Endothelial cell of umbilical vein (primary cell): ENCODE measurements around a stretch of chr6.

DNA sequence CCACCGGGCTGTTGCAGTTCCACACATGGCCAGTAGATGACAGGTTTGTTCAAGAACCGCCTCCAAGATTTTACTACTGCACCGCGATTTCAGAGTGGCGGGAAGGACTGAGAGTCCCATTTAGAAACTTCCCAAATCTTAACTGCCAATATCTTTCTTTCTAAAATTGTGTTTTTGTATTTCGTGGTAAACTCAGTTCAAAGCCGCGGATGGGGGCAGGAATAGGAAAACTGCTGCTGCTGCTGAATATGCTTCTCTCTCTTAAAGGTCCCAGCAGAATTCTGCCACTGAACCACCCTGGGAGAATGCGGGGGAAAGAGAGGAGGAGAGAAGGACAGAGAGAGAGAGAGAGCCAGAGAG, 8.6 kb upstream of the BTNL2 start:
- PRO-cap = unidirectional peak, plus-strand start at position 86 of the sequence
CAGE:
- cytosol, long polyA minus RNA = no peak
- cytosol, long polyA plus RNA = no peak
- long polyA plus RNA = no peak
- nucleus, long polyA minus RNA = no peak
- nucleus, long polyA plus RNA = no peak

GRCh38 chr6:32551397-32551933, 21.4 kb upstream of the HLA-DRB5 start:
- PRO-cap = no peak
CAGE:
- cytosol, long polyA minus RNA = no peak
- cytosol, long polyA plus RNA = no peak
- long polyA plus RNA = no peak
- nucleus, long polyA minus RNA = no peak
- nucleus, long polyA plus RNA = no peak

DNA sequence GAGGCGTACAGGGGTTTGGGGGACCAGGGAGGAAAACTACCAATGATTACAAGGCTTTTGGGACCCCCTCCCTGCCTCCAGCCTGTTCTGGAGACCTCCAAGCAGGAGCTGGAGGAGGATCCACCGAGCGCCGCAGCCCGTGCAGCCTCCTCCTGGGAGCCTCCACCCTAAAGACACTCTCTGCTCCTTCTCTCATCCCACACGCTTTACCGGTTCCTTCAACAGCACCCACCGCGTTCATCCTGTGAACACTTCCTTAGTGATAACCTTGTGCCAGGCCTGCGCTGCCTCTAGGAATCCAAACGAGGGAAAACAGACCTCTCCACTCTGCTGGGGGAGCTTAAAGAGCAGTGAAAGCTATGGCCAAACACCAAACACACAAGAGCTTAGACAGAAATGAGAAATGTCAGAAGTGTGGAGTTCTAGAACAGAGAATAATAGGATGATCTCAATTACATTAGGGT, 28.3 kb upstream of the HLA-DRB5 start:
- PRO-cap = no peak
CAGE:
- cytosol, long polyA minus RNA = no peak
- cytosol, long polyA plus RNA = no peak
- long polyA plus RNA = no peak
- nucleus, long polyA minus RNA = no peak
- nucleus, long polyA plus RNA = no peak

GRCh38 chr6:32587864-32588137, 1.8 kb downstream of the HLA-DRB1 start:
- PRO-cap = no peak
CAGE:
- cytosol, long polyA minus RNA = no peak
- cytosol, long polyA plus RNA = no peak
- long polyA plus RNA = no peak
- nucleus, long polyA minus RNA = no peak
- nucleus, long polyA plus RNA = no peak

GRCh38 chr6:32623563-32624075, 13.6 kb upstream of the HLA-DQA1 start:
- PRO-cap = no peak
CAGE:
- cytosol, long polyA minus RNA = no peak
- cytosol, long polyA plus RNA = no peak
- long polyA plus RNA = no peak
- nucleus, long polyA minus RNA = no peak
- nucleus, long polyA plus RNA = no peak

DNA sequence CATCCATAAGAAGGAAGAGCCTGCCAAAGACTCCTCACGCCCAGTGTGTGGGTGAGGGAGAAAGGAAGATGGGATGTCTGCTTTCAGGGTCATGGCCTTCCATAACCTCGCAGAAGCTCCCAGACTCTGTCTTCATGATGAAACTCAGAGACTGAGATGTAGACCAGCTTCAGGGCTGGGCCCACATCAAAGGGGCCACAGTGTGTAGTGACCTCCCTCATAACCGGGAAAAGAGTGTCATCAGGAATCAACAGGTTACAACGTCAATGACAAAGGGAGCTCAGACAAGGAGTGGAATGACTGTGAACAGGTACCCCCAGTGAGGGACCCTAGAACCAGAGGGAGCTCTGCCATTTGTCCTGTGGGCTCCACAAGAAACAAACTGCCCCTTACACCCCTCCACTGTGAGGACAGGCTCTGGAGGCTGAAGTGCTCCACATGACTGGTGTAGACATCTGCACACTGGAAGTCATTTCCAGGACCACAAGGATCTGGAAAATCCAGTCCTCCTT, 8.0 kb downstream of the HLA-DQB1 start:
- PRO-cap = no peak
CAGE:
- cytosol, long polyA minus RNA = no peak
- cytosol, long polyA plus RNA = no peak
- long polyA plus RNA = no peak
- nucleus, long polyA minus RNA = no peak
- nucleus, long polyA plus RNA = no peak

- PRO-cap = no peak
CAGE:
- cytosol, long polyA minus RNA = no peak
- cytosol, long polyA plus RNA = no peak
- long polyA plus RNA = no peak
- nucleus, long polyA minus RNA = no peak
- nucleus, long polyA plus RNA = no peak
These were observed 531 bp downstream of the TAP1 start for GRCh38 chr6:32852979-32853367.

GRCh38 chr6:32894026-32895088, 40.4 kb downstream of the PSMB9 start:
- PRO-cap = bidirectional peak, plus-strand start at chr6:32894314, minus-strand start at chr6:32894159; bidirectional peak, plus-strand start at chr6:32894441, minus-strand start at chr6:32894378; bidirectional peak, plus-strand start at chr6:32894788, minus-strand start at chr6:32894665
CAGE:
- cytosol, long polyA minus RNA = start-site peak on the plus strand at chr6:32894255-32894314, 9 reads; start-site peak on the plus strand at chr6:32894745-32894785, 26 reads
- cytosol, long polyA plus RNA = no peak
- long polyA plus RNA = no peak
- nucleus, long polyA minus RNA = no peak
- nucleus, long polyA plus RNA = no peak

DNA sequence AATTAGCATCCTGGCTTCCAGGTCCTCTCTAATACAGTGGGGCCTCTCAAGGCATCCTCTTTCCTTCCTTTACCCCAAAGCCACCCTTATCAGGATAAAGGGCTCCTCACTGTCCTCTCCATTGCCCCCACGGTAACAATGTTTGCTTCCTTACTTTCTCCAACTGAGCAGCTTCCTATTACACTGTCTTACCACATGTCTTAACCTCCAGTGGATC, 5.0 kb downstream of the HLA-DMB start:
- PRO-cap = no peak
CAGE:
- cytosol, long polyA minus RNA = no peak
- cytosol, long polyA plus RNA = no peak
- long polyA plus RNA = no peak
- nucleus, long polyA minus RNA = no peak
- nucleus, long polyA plus RNA = no peak

- PRO-cap = bidirectional peak, plus-strand start at chr6:32969318, minus-strand start at chr6:32969096; bidirectional peak, plus-strand start at chr6:32969574, minus-strand start at chr6:32969474
CAGE:
- cytosol, long polyA minus RNA = no peak
- cytosol, long polyA plus RNA = start-site peak on the plus strand at chr6:32968867-32969038, 30 and 47 reads in 2 replicates
- long polyA plus RNA = start-site peak on the plus strand at chr6:32968918-32969038, 41 and 19 reads in 2 replicates
- nucleus, long polyA minus RNA = start-site peak on the plus strand at chr6:32968914-32968928, 52 reads; start-site peak on the plus strand at chr6:32968983-32969027, 79 reads; start-site peak on the plus strand at chr6:32969241-32969322, 156 reads; start-site peak on the plus strand at chr6:32969494-32969574, 59 reads
- nucleus, long polyA plus RNA = start-site peak on the plus strand at chr6:32968974-32969049, 22 and 19 reads in 2 replicates
These were observed 594 bp downstream of the BRD2 start for GRCh38 chr6:32968719-32969656.

DNA sequence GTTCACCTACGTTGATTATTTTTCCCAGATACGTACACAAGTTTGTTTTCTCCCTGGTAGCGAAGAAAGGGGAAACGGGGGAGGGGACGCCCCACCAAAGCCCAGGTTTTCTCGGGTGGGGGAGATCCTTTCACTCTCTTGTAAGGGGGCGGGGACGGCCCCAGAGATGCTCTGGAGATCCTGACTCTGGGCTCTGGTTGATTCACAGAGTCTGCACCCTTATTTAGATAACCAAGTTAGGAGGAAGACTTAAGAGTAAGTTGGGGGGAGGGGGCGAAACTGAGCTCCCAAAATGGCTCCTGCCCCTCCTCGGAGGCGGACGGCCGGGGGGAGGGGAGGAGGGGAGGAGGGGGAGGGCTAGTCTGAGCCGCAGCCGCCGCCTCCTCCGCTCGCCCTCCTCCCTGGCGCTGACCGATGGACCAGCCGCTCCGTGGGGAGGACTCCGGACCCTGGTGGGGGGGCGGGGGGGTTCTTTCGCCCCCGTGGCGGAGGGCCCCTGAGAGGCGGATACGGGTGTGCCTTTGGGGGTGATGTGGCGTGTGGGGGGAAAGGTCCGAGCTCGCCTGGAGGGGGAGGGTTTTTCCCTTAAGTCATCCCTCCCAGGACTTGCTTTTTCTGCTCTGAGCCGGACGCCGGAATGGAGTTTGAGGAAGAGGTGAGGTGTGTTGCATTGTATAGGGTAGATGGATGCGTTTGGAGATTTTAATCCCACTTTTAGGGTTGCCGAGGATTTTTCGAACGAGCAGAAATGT, 2.3 kb downstream of the BRD2 start:
- PRO-cap = bidirectional peak, plus-strand start at position 395 of the sequence, minus-strand start at position 195 of the sequence
CAGE:
- cytosol, long polyA minus RNA = no peak
- cytosol, long polyA plus RNA = no peak
- long polyA plus RNA = start-site peak on the plus strand centred at position 580 of the sequence, 149 bp wide, 24 and 49 reads in 2 replicates
- nucleus, long polyA minus RNA = start-site peak on the minus strand centred at position 210 of the sequence, 31 bp wide, 18 reads; start-site peak on the plus strand centred at position 430 of the sequence, 454 bp wide, 826 reads
- nucleus, long polyA plus RNA = no peak

GRCh38 chr6:32980763-32981349, 12.5 kb downstream of the BRD2 start:
- PRO-cap = no peak
CAGE:
- cytosol, long polyA minus RNA = start-site peak on the plus strand at chr6:32981230-32981276, 56 reads
- cytosol, long polyA plus RNA = start-site peak on the plus strand at chr6:32980987-32981278, 293 and 708 reads in 2 replicates
- long polyA plus RNA = no peak
- nucleus, long polyA minus RNA = no peak
- nucleus, long polyA plus RNA = start-site peak on the plus strand at chr6:32981150-32981160, 269 and 179 reads in 2 replicates; start-site peak on the plus strand at chr6:32981229-32981271, 349 and 275 reads in 2 replicates

DNA sequence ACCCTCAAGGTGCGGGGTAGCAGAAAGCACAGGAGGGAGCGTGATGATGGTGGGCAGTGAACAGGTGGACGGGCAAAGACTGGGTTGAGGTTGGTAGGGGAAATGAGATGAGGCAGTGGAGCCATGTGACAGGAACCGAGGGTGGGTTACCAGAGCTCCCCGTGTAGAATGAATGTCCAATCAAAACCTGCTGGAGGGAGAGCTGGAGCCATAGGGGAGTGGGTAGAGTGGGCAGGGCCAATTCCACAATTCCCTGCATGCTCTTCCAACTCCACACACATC, 38.0 kb downstream of the HLA-DPB1 start:
- PRO-cap = no peak
CAGE:
- cytosol, long polyA minus RNA = no peak
- cytosol, long polyA plus RNA = no peak
- long polyA plus RNA = no peak
- nucleus, long polyA minus RNA = no peak
- nucleus, long polyA plus RNA = no peak

DNA sequence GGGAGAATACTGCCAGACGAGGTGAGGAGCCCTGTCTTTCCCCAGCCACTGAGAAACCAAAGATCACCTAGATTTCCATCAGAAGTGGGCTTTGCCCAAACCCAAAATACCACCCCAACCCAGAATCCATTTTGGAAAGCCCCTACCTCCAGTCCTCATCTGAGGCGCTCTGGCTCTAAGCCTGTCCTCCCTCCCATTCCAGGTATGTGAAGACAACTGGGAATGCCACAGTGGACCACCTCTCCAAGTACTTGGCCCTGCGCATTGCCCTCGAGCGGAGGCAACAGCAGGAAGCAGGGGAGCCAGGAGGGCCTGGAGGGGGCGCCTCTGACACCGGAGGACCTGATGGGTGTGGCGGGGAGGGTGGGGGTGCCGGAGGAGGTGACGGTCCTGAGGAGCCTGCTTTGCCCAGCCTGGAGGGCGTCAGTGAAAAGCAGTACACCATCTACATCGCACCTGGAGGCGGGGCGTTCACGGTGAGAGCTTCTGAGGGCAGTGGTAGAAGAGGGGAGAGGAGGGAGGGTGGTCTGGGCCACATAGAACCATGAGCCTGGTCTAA, 3.3 kb downstream of the RING1 start:
- PRO-cap = no peak
CAGE:
- cytosol, long polyA minus RNA = no peak
- cytosol, long polyA plus RNA = no peak
- long polyA plus RNA = start-site peak on the plus strand centred at position 330 of the sequence, 85 bp wide, 105 and 87 reads in 2 replicates
- nucleus, long polyA minus RNA = no peak
- nucleus, long polyA plus RNA = no peak

GRCh38 chr6:33313129-33313217, 905 bp downstream of the TAPBP start:
- PRO-cap = no peak
CAGE:
- cytosol, long polyA minus RNA = no peak
- cytosol, long polyA plus RNA = no peak
- long polyA plus RNA = no peak
- nucleus, long polyA minus RNA = no peak
- nucleus, long polyA plus RNA = no peak

- PRO-cap = no peak
CAGE:
- cytosol, long polyA minus RNA = no peak
- cytosol, long polyA plus RNA = no peak
- long polyA plus RNA = no peak
- nucleus, long polyA minus RNA = no peak
- nucleus, long polyA plus RNA = no peak
These were observed 1.8 kb upstream of the ZBTB22 start for GRCh38 chr6:33319345-33319747.

- PRO-cap = no peak
CAGE:
- cytosol, long polyA minus RNA = no peak
- cytosol, long polyA plus RNA = no peak
- long polyA plus RNA = no peak
- nucleus, long polyA minus RNA = no peak
- nucleus, long polyA plus RNA = no peak
These were observed 6.1 kb upstream of the PHF1 start for GRCh38 chr6:33404603-33405128.

DNA sequence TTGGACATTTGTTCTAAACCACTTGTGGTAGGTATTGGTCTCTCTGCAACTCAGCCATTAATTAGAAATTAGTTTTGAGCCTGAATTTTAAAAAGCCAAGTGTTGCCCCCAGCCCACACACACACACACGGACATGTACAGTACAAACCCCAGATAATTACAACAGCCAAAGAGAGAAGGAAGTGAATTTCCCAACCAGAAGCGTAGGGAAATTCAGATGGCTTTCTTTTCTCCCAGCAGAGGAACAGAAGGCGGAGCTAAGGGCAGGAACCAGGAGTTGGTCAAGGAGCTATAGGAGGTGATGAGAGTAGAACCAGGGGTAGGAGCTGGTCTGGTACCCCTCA, 4.0 kb upstream of the ZBTB9 start:
- PRO-cap = no peak
CAGE:
- cytosol, long polyA minus RNA = no peak
- cytosol, long polyA plus RNA = no peak
- long polyA plus RNA = no peak
- nucleus, long polyA minus RNA = no peak
- nucleus, long polyA plus RNA = no peak

- PRO-cap = no peak
CAGE:
- cytosol, long polyA minus RNA = no peak
- cytosol, long polyA plus RNA = no peak
- long polyA plus RNA = no peak
- nucleus, long polyA minus RNA = no peak
- nucleus, long polyA plus RNA = no peak
These were observed 3.1 kb downstream of the BAK1 start for GRCh38 chr6:33576612-33577662.

- PRO-cap = bidirectional peak, plus-strand start at chr6:33590325, minus-strand start at chr6:33590210
CAGE:
- cytosol, long polyA minus RNA = no peak
- cytosol, long polyA plus RNA = no peak
- long polyA plus RNA = no peak
- nucleus, long polyA minus RNA = no peak
- nucleus, long polyA plus RNA = no peak
These were observed 10.0 kb upstream of the BAK1 start for GRCh38 chr6:33589904-33590644.